Cardiac muscle cell (in vitro differentiated cells and primary cell): ENCODE results near the genes TMEM131, AFF3 and PDCL3.

DNA sequence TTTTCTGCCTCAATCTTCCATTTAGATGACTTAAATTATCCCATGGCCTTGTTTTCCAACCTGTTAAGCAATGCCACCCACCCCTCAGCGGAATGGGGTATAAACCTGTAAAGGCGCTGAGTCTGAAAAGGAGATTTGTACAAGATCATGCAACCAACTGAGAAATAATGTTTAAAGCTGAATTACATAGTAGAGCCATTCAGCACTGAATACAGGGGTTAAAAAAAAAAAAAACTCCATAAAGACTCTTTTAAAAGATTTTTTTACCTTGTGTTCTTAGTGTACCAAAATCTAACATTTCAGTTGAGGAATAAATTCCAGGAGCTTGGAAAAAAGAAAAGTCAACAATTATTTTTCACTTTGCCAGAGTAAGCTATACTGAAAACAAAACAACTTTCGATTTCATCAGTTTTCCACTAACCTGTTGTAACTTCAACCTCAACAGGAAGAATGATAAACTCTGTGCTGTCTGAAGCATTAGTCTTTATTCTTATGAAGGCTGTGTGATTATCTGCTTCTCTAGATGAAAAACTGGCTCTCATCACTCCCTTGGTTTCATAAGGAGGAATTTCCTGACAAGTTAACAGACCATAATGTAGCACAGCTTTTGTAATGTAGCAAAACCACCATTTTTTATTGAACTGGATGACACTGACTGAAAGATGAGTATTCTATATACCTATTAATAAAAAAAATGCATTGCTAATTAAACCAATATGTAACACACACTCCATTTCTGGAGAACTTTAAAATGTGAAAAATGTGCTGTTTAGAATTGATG lies 121.2 kb downstream of the ZAP70 start:
- RAMPAGE, long total RNA, result no peak
- RRBS, result no CpG with 5 or more reads among the region's 3 CpGs

DNA sequence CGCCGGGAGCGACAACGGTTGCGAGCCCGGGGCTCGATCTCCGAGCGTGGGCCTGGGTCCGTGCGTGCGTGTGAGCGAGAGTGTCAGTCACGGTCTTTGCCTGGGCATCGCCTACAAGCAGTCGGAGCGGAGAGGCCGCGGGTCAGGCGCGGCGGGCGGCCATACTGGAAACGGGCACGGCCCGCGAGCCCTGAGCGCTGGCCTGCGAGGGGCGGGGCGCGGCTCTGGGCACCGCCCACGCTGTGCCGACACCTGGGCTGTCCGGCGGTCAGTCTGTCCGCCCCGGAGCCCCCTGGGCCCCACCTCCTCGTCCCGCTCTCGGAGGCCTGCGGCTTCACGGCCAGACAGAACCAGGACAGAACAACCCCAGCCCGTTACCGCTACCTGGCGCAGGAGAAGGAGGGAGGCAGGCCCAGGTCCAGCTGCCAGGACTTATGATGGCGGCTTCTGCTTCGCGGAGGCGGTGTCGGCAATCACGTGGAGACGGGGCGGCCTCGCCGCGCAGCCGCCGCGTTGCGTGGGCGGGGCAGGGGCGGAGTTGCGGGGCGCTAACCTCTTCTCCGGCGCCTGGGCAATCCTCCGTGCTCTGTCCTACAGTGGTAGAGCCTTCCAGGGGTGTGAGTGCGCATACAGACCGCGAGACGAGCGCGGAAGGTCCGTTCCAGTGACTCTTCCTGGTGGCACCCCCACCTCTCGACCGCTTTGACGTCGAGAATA lies at the start of gene TMEM131:
TSS of gene TMEM131 (minus strand) at position 189 of the 717 bp plus-strand sequence.
- RAMPAGE, long total RNA, result no peak
- RRBS, result no CpG with 5 or more reads among the region's 80 CpGs

GRCh38 chr2:98458142-98458742 lies 13.6 kb downstream of the INPP4A start:
- RAMPAGE, long total RNA, result no peak
- RRBS, result no CpG with 5 or more reads among the region's 4 CpGs

DNA sequence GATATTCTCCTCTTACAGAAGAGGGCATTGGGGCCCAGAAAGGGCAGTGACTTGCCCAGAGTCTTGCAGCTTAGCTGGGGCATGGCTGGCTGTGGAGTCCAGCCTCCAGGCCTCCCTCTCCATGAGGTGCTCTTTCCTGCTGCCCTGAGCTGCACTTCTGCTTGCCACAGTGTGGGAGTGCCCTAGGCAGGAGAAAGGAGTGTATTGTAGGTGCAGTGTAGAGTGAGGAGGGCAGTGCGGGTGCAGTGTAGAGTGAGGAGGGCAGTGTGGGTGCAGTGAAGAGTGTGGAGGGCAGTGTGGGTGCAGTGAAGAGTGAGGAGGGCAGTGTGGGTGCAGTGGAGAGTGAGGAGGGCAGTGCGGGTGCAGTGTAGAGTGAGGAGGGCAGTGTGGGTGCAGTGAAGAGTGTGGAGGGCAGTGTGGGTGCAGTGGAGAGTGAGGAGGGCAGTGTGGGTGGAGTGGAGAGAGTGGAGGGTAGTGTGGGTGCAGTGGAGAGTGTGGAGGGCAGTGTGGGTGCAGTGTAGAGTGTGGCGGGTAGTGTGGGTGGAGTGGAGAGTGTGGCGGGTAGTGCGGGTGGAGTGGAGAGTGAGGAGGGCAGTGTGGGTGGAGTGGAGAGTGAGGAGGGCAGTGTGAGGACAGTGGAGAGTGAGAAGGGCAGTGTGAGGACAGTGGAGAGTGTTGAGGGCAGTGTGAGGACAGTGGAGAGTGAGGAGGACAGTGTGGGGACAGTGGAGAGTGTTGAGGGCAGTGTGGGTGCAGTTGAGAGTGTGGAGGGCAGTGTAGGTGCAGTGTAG lies 28.3 kb downstream of the INPP4A start:
- RAMPAGE, long total RNA, result no peak
- RRBS, result no CpG with 5 or more reads among the region's 5 CpGs

- RAMPAGE, long total RNA, result no peak
- RRBS, result 3% methylated on average over 12 of the region's 30 CpGs
Observed at GRCh38 chr2:98823249-98823821, 92.4 kb upstream of the MGAT4A start.

DNA sequence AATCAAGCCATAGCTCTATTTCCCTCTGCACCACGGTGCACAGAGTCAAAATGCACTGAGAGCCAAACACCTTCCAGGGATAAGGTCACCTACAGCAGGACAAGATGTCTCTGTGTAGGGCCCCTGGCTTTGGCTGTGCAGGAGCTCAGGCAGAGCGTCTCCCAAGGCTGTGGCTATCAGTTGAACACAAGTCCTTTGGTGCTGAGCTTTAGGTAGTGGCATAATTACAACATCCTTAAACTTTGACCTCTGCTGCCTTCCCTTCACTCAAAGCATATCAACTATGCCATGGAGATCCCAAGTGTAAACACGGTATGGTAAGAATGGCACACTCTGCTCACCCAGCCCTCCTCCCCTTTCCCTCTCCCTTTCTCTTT lies 67.6 kb downstream of the CRACDL start:
- RAMPAGE, long total RNA, result no peak
- RRBS, result no CpG with 5 or more reads among the region's 3 CpGs

DNA sequence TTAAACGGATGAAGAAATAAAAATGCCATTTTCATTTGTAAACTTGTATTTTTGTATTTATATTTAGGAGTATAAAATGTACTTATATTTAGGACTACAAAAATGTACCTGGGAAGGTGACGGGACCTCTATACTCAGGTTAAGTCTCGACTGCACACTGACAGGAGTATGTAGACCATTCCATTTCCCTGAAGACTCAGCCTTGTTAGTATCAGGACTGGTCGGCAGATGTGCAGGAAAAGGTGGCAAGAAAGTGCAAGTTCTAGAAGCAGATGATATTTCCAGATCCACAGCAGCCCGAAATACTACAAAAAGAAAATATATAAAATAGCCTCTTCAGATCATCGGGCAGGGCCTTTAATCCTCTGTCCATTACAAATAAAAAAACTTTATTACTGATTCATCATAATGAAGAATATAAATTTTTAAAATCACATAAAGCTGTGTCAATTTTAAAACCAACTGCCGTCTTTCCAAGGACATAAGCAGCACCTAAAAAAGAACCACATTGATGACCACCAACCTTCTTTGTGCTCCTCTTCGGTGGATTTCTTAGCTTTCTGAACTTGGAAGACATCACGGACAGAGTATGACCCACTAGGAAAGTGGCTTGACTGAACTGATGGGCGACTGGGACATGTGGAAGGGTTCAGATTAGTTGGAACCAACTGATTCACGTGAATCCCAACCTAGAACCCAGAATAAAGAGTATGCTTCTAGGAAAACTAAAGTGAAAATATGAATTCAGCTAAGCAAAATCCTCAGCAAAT lies 68.8 kb downstream of the EIF5B start:
- RAMPAGE, long total RNA, result no peak
- RRBS, result no CpG with 5 or more reads among the region's 11 CpGs

DNA sequence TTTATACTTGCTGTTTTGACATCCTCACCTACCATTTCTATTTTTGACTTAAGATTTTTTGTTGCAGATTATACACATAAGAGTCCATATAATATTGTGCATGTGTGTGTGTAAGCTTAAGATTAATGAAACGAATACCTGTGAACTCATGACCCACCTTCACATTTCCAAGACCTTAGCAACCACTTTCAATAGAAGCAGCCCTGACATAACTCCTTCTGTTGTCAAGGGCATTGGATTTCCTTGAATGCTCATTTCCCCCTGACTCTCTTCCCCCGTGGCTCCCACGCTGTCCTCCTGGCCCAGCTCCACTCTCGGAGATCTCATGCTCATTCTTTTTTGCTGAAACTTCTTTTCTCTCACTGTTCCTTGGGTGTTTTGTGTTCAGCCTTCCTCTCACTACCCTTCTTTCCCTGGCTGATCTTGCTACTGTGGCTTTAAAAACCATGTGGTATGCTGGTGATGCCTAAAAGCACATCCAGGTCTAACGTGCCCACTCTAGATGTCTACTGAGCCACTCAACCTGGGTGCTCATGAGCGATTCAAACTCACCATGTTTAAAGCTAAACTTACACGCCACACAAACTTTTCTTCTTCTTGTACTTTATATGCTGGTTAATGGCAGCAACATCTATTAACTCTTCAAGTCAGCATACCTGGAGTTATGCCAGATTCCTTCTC lies 267.1 kb upstream of the REV1 start:
- RAMPAGE, long total RNA, result no peak
- RRBS, result no CpG with 5 or more reads among the region's 7 CpGs

- RAMPAGE, long total RNA, result no peak
- RRBS, result no CpG with 5 or more reads among the region's 9 CpGs
Observed at GRCh38 chr2:99821593-99822172, 320.7 kb downstream of the AFF3 start.

DNA sequence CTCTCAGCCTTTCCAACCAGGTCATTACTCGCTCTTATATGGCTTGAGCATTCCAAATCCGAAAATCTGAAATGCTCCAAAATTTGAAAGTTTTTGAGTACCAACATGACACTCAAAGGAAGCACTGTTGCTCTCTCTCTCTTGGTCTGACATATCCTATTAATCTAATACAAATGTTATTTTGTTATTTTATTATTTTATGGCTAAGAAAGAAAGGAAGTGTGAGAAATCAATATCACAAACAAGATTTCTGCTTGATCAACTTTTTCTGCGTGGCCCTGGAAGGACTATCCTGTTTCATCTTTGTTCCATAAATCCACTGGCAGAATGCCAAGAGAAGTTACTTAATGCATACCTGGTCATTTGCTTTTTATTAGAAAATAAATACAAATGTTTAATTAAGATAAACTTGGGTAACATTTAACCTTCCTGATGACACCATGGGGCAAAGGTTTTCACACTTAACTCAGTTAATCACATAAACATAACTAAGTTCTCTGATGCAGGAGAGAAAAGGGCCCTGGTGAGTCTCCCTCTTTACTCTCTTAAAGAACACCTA lies 203.4 kb downstream of the AFF3 start:
- RAMPAGE, long total RNA, result no peak
- RRBS, result no CpG with 5 or more reads among the region's 3 CpGs

DNA sequence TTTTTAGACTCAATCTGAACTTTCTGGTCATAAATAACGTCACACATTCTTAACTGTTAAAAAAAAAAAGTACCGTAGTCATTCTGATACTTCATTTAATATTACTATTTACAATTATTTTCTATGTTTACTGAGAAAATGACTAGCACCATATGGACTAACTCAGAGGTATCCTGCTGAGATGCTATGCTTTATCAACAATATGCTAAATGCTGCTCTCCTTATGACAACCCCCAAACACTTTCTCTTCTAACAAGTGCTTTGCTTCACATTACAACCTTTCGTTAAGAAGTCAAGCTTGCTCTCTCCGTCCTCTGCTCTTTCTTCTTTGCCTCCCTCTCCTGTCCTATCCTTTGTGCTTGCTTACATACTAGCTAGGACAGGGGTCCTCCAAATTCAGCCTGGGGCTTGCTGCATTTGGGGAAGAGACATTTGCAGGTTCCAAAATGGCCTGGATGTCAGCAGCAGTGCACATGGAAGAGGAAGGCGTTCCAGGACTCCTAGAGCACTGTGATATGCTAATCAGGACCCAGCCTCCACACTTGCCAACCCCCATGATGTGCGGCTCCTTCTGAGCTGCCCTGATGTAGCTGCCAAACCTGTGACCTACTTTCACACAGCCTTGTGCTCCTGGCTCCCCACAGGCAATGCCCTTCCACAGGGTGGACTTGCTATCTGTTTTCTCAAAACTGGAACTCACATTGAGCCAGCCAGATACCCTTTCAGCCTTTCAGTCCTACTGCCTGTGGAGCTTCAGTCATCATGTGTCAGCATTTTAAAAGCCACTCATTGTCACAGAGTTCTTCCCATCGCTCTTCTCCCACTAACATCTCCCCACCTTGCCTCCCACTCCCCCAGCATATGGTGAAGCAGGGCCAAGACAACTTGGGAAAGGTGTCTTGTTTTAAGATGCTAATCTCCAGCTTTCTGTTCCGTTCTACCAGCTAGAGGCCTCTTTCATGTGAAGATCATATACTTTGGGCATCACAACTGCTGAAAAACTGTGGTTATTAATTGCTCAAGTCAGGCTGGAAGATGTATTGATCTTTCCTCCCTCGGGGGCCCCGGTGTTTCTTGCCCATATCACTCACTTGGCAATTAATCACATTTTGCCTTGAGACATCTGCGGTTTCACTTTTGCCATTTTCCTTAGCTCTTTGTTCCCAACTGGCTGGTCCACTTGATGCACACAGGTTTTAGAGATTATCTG lies 181.7 kb downstream of the AFF3 start:
- RAMPAGE, long total RNA, result no peak
- RRBS, result no CpG with 5 or more reads among the region's 11 CpGs

- RAMPAGE, long total RNA, result no peak
- RRBS, result no CpG with 5 or more reads among the region's 6 CpGs
Observed at GRCh38 chr2:99996880-99997295, 145.5 kb downstream of the AFF3 start.

DNA sequence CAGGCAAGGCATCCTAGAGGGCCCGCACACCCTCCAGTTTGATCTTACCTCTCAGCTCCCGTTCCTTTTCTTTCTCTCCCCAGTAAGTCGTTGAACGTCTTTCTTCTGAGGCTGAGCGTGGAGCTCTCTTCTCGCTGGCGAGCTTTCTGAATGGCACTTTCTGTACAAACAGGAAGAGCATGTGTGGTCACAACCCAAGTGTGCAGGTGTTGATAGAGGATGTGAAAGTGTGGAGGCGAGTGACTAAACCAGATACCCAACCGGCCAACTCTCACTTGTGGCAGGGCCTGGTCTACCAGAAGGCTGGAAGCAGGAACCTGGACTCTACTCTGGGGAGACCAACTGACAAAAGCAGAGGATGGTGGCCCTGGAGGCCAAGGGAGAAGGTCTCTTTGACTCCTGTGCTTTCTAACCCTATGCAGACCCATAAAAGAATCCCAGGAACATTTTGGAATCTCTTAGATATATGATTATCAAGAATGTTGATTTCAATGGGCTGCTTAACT lies at the start of gene AFF3:
TSS of gene AFF3 (minus strand) at position 155 of the 506 bp plus-strand sequence.
- RAMPAGE, long total RNA, result no peak
- RRBS, result no CpG with 5 or more reads among the region's 9 CpGs

DNA sequence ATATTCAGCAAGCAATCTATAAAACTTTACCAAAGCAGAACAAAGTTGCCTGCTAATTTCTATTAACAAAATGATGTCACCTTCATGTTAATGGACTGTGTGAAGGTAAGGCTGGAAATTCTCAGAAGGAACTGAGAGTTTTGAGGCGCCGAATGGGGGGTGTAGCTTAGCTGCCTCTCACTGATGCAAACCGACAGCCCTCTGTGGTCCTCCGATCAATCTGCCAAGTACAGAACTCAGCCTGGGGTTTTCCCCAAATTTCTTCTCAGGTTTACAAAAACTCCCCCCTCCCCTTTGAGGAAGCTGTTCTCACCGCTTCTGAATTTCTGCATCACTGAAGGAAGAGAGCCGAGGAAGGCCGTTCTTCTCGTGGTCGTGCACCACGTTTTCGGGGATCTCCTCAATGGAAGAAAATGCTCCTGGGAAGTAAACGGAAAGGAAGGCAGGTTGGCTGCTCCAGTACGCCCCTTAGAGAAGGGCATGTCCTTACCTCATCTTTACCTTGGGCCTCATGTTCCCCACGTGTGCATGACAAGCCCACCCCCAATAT lies 22.2 kb downstream of the CHST10 start:
- RAMPAGE, long total RNA, result no peak
- RRBS, result no CpG with 5 or more reads among the region's 14 CpGs

DNA sequence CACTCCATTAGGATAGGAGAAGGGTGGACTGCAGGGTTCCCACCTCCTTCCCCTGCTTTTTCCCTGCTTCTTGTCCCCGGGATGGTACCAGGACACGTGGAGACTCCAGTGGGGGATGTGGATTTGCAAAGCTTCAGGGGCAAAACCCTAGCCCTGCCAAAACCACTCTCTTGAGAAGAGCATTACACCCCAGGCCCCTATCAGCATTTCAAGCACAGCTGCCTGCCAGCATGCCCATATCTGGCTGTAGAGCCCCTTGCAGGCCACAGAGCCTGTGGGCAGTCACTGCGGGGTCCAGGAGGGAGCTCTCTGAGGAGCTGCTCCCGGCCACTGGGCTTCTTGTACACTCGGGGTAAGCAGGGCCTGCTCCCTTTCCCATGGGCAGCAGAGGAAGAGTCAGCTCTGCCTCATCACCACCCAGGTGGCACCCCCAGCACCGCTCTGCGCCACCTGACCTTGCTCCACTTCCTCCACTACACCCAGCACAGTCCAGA lies 7.5 kb downstream of the CHST10 start:
- RAMPAGE, long total RNA, result no peak
- RRBS, result no CpG with 5 or more reads among the region's 7 CpGs

GRCh38 chr2:100562585-100563645 lies at the start of gene PDCL3:
Gene PDCL3, plus strand, starts transcription at chr2:100562993.
- RAMPAGE, long total RNA, result start-site peak on the plus strand at chr2:100562817-100563054, 1,706 and 784 reads in 2 replicates
- RRBS, result 2% methylated on average over 23 of the region's 79 CpGs

DNA sequence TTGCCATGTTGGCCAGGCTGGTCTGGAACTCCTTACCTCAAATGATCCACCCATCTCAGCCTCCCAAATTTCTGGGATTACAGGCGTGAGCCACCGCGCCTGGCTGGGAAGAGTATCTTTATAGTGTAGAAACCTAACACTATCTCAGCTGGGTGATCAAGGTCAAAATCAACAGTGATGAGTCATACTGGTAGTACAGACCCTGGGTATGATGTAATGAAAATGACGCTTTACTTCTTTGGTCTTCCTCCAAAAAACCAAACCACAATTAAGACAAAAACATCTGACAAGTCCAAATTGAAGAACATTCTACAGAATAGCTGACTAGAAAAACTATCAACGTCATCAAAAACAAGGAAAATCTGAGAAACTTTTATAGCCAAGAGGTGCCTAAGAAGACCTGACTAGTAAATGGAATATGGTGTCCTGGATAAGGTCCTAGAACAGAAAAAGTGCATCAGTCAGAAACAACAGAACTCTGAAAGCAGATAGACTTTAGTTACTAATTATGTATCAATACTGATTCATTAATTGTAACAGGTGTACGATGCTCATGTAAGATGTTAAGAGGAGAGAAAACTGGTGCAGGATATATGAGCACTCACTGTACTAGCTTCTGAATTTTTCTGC lies 25.4 kb downstream of the PDCL3 start:
- RAMPAGE, long total RNA, result no peak
- RRBS, result no CpG with 5 or more reads among the region's 6 CpGs

DNA sequence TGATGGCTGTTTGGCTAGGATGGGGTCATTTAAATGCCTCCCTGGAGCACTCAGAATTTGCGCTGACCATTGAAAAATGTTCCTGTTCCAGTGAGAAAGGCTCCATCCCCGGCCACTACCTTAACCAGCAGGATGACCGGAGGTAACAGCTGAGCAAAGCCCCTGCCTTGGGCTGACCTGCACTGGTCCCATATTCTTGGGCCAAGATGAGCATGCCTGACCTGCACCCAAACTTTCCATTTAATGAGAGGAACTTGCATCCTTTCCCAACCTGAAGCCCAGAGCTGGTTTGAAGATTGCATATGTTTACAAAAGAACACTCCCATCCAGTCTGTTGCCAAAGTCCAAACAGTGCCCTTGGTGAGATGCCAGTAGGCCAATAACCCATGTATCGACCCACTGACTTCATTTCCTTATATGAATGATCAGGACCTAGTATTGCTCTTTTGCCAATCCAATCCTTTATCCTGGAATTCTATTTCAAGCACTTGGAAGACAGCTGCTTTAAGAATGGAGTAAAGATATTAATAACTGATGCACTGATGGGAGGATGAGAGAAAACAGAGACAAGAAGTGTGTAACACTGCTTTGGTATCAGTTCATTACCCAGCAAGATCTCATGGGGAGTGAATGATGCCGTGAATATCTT lies 5.4 kb upstream of the NPAS2 start:
- RAMPAGE, long total RNA, result no peak
- RRBS, result no CpG with 5 or more reads among the region's 5 CpGs

DNA sequence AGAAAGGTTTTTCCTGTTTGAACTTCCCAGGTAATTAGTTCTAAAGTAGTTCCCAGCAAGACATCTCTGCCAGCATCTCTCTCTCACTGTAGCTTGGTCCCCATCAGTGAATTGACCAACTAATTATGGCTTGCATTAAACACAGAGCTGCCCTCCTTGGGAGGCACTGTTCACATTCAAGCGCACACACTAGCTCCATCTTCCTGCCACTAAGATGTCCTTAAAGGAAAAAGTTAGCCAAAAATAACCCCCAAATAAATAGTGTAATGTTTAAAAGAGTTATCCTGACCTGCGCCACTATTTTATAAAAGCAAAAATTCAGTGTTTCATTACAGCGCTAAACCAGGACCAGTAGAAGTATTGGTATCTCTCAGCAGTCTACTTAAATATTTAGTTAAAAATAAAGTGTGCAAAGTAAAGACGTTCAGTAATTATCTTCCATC lies 1.6 kb downstream of the NPAS2 start:
- RAMPAGE, long total RNA, result no peak
- RRBS, result no CpG with 5 or more reads among the region's 4 CpGs

DNA sequence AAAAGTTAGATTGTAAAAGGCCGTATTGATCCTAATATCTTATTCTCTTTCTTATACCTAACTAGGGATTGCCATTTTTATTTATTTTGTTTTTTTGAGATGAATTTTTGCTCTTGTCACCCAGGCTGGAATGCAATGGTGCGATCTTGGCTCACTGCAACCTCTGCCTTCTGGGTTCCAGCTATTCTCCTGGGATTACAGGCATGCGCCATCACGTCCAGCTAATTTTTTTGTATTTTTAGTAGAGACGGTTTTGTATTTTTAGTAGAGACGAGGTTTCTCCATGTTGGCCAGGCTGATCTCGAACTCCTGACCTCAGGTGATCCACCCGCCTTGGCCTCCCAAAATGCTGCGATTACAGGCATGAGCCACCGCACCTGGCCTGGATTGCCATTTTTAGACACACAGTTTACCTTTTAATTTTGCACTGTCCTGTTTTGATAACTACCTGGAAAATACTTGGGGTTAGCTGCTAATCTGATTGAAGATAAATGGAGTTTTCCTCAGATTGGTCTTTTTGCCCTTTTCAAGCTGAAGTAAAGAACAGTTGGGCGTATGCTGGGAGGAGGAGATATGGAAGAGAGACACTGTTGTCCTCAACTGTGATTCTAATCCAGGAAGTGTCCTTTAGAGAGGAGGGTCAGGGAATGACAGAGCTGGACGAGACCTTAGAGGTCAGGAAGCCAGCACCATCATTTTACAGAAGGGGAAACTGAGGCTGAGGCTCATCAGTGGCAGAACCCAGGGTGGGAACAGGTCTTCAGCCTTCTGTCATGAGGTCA lies 17.5 kb downstream of the NPAS2 start:
- RAMPAGE, long total RNA, result no peak
- RRBS, result no CpG with 5 or more reads among the region's 12 CpGs